LHCN-M2 (cell line): ENCODE measurements around the genes CACNG3, LCMT1 and ZKSCAN2.

DNA sequence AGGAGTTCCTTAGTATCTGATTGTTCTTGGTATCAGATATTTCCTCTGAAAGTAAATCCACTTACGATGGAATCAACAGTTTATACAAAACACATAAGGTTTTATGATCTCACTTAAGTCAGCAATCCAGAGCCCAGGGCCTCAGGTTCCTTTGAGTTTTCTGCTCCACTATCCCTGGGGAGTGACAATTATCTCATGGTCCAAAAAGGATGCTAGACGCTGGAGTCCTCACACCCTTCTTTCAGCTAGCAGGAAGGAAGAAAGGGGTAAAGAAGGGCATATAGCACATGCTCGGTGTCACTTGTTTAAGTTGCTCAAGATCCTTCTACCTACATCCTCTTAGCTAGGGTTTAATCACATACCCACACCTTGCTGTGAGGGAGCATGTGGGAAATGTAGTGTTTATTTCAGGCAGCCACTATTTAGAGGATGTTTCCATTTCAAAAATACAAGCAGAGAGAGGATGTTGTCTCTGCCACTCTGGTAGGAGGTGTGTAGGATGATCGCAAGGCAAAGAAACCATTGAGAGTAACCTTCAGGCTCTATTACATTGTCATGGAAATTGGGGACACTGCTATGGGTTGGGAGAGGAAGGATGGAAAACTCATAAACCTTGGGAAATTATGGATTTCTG lies 4.5 kb downstream of the PRKCB start:
- RAMPAGE, long total RNA: no peak

DNA sequence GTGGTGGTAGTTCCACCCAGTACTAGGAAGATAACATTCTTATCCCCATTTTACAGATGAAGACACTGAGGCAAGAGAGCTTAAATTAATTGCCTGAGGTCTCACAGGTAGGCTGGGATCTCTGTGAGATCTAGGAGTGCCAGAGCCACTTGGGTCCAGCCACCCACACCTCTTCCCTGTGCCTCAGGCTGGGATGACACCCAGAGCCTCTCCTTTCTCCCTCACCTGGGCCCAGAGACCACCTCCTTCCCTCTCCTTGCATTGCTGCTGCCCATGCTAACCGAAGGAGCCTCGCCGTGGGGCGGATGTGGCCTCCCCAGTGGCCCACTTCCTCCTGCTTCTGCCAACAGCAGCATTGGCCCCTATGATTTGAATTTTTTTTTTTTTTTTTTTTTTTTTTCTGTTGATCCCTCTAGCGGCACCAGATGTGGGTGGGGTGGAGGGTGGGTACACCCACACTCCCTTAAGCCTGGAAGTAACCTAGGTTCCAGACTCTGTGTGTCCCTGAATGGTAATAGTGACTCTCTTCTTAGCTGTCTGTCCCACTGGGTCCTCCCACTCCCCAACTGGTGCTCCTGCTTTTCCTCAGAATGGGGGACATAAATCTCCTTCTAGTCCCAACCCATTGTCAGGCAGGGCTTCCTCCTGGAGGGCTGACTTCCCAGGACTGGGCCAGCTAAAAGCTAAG lies 114.1 kb downstream of the PRKCB start:
- RAMPAGE, long total RNA: no peak

DNA sequence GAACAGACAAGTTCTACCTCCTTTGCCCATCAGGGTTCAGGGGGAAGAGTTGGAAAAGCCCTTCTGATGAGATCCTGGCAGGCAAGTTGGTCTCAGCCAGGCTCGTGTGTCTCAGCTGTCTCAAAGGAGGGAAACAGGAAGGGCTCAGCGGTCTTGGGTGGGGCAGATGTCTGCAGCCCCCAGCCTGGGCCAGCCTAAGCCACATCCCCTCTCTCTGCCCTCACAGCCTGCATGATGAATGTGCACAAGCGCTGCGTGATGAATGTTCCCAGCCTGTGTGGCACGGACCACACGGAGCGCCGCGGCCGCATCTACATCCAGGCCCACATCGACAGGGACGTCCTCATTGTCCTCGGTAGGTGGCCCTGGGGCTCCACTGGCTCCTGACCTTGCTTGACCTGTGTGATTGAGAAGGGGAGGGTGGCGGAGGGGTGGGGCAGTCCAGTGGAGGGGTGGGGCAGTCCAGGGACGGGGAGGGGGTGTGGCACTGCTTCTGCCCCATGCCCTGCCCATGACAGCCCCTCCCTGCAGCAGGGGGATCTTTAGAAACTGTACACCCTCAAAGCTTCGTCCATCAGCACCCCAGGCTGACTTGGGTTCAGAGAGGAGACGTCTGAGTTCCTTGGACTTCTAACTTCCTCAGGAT lies 199.5 kb downstream of the PRKCB start:
- RAMPAGE, long total RNA: no peak

- RAMPAGE, long total RNA: no peak
Measured at GRCh38 chr16:24255688-24256621, at the start of gene CACNG3. TSS of gene CACNG3 (plus strand) at chr16:24256335.

GRCh38 chr16:24999868-25000291 lies 15.3 kb downstream of the ARHGAP17 start:
- RAMPAGE, long total RNA: no peak

GRCh38 chr16:25048474-25048952 lies 33.3 kb upstream of the ARHGAP17 start:
- RAMPAGE, long total RNA: no peak

DNA sequence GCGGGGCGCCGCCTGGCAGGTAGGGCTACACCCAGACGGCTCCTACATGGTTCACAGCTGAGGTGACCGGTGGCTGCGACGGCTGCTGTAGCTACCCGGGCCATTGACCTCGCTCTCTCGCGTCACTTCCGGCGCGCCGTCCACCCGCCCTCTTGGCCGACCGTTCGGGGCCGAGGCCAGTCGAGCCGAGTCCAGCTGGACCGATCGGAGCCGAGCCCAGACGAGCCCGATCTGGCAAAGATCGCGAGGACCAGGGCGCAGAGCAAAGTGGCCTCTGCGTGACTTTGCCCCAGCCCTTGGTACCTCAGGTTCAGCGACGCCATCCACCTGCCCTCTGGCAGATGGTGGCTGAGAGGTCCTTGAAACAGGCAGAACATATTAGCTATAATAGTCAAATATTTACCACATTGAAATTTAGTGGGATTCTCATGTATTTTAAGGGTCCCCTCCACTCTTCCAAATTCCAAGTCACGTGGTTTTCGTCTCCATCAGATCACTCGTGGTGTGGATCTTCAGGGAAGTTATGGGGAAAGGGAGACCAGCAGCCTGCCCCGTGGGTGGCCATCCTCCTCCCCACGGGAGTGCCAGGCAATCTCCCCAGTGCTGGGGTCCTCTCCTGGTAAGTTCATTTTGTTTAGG lies 4.4 kb upstream of the LCMT1 start:
- RAMPAGE, long total RNA: no peak

GRCh38 chr16:25111677-25112317 lies at the start of gene LCMT1:
TSS of gene LCMT1 (plus strand) at chr16:25111742.
- RAMPAGE, long total RNA: start-site peak on the plus strand at chr16:25111735-25111753, 38 reads

DNA sequence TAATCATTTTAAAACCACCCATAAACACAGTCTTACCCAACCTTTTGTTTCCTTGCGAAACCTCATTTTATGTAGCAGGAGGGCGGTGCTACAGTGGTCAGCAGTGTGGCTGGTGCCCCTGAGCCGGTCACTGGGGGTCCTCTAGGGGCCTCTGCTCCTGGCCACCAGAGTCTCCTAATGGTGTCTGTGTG lies 39.1 kb upstream of the AQP8 start:
- RAMPAGE, long total RNA: no peak

- RAMPAGE, long total RNA: no peak
Measured at GRCh38 chr16:25246656-25247291, 10.9 kb downstream of the ZKSCAN2 start.

GRCh38 chr16:25257756-25258757 lies at the start of gene ZKSCAN2:
TSS of gene ZKSCAN2 (minus strand) at chr16:25257845.
- RAMPAGE, long total RNA: no peak

DNA sequence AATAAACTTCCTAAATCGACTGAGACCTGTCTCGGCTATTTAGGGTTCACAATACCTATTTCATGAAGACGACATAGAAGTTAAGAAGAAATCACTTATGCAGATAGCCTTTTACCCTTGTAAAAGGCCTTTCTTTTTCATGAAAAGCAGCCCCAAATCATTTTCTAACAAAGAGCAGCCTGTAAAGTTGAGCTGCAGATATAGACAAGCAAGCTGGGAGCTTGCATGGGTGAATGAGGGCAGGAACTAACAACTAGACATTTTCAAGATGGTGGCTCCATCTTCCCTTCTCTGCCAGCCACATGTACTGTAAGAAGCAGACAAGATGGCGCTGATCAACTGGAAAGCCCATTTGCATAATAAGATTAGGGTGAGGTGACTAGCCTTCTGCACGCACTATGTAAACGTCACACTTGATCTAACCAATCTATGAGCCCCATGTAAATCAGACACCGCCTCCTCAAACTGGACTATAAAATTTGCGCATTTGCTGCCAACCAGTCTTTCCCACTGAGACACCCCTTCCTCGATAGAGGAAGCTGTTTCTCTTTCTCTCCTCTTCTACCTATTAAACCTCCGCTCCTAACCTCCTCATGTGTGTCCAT lies 4.6 kb upstream of the KDM8 start:
- RAMPAGE, long total RNA: no peak

DNA sequence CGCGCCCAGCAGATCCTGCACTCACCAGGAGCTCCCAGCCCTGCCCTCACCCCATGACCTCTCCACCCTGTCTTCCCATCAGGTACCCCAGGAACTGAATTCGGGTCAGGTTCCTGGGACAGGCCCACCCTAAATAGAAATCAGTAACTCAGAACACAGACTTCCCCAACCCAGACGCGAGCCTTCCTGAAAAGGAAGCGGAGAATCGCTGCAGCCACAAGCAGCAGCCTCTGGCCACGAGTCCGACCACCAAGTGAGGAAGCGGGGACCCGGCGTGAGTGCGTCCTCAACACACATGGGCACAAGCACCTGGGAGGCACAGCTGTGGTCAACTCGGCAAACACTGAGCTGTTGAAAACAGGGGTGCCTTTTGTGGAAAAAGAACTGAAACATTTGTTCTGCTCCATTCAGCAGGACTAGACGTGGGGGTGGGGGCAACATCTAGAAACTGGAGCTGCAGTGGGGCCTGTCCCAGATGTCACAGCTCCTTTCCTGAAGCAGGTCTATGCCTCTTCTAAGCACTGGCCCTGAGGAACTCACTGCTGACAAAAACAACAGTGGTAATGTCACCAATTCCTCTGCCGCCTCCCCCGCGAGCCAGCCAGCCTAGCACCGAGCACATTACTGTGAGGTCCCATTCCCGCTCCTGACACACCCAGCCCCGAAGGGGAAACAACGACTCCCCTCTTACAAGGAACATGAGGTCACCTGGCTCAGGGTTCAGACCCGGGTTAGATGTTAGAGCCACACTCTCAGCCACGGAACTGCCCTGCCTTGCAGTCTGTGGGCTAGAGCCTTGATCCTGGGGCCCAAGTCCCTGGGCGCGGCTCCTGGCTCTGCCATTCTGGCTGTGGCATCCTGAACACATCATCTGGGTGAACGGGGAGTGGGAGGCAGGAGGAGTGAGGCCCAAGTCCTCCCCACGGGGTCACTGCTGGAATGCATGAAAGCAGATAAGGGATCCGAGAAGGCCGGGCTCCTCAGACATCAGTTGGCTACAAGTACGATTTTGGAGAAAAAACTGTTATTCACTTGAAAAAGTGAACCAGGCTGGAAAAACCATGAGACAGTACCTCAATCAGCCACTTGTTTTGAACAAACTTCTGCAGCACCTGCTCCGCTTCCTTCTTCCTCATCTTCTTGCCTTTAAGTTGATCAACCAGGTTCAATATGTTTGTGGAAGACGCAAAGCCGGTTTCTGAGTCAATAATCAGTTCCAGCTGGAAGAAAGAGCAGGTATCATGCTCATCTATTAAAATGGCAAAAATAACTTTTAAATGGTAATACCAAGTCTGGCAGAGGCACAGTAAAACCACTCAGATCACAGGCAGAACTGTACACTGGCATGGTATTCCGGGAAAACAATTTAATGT lies 29.1 kb downstream of the KDM8 start:
- RAMPAGE, long total RNA: no peak

DNA sequence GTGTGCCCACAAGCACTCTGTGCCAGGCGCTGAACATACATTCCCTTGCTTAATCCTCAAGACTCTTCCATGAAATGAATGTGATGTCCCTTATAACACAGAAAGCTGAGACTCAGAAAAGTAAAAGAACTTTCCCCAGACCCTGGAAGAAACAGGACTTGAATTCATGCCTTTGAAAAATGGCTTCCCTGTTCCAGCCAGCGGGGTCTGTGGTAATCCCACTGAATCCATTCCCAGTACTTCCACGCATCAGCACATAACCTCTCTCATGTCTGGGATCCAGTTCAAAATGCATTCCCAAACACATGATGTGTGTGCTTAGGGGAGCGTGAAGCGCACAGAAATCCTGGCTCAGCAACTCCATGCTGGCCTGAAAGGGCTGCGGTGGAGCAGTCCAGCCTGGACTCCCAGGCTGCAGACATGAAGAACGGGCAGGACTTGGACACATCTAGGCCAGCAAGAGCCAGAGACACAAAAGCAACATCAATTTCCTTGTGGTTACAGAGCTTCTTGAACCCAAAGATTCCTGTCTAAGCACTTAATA lies 23.4 kb downstream of the NSMCE1 start:
- RAMPAGE, long total RNA: no peak

DNA sequence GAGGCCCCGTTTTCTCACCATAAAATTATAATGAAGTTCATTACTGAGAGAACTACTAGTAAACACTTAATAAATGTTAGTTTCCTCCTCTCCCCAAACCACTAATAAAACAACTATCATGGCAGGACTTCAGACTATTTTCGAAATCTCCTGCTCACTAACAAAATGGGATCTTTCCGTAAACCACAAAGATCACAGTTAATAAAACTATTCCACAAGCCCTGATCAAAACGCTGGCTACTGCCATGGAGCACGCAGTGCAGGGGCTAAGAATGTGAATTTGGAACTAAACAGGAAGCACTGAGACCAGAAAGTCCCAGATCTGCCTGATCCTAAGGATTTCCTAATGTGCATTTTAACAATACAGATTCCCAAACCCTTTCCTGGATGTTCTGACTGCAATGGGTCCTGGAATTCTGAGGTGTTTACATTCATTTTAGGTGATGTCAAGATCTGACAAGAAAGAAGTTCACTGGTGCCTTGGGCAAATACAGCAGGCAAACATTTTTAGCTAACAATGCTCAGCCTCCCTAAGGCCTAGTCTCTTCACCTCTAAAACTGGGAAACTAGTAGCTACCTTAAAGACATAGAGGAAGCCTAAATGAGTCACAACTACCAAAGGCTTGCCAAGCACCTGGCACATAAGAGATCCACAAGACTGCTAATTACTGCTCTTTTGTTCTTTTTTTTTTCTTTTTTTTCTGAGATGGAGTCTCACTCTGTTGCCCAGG lies 10.3 kb downstream of the NSMCE1 start:
- RAMPAGE, long total RNA: no peak

GRCh38 chr16:27326565-27327619 lies 13.1 kb downstream of the IL4R start:
- RAMPAGE, long total RNA: no peak

DNA sequence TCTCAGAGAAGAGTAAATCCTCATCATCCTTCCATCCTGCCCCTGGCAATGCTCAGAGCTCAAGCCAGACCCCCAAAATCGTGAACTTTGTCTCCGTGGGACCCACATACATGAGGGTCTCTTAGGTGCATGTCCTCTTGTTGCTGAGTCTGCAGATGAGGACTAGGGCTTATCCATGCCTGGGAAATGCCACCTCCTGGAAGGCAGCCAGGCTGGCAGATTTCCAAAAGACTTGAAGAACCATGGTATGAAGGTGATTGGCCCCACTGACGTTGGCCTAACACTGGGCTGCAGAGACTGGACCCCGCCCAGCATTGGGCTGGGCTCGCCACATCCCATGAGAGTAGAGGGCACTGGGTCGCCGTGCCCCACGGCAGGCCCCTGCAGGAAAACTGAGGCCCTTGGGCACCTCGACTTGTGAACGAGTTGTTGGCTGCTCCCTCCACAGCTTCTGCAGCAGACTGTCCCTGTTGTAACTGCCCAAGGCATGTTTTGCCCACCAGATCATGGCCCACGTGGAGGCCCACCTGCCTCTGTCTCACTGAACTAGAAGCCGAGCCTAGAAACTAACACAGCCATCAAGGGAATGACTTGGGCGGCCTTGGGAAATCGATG lies 38.2 kb upstream of the IL21R start:
- RAMPAGE, long total RNA: no peak

GRCh38 chr16:27377645-27378163 lies 24.3 kb upstream of the IL21R start:
- RAMPAGE, long total RNA: no peak

- RAMPAGE, long total RNA: no peak
Measured at GRCh38 chr16:27405956-27407054, 4.3 kb downstream of the IL21R start.

DNA sequence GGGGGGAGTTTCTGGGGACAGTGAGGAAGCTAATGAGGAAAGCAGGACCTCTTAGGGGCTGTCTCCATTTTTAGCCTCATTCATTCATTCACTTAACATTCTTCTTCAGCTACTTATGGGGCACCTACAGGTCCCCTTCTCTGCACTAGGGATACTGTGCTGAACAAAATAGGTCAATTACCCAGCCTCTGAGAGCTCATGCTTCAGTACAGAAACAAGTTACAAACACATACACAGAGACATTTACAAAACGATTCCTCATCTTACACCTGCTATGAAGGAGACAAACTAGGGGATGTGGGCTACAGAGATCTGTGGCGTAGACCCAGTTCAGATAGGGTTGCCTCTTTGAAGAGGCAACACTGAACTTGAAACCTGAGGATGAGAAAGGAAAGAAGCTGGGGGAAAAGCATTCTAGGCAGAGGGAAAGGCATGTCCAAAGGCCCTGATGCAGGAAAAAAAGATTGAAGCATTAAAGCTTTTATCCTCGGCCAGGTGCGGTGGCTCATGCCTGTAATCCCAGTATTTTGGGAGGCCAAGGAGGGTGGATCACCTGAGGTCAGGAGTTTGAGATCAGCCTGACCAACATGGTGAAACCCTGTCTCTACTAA lies 5.2 kb downstream of the IL21R start:
- RAMPAGE, long total RNA: no peak